ENCODE results near the genes TUFT1, C2CD4D, SPRR2E and SPRR2G.

DNA sequence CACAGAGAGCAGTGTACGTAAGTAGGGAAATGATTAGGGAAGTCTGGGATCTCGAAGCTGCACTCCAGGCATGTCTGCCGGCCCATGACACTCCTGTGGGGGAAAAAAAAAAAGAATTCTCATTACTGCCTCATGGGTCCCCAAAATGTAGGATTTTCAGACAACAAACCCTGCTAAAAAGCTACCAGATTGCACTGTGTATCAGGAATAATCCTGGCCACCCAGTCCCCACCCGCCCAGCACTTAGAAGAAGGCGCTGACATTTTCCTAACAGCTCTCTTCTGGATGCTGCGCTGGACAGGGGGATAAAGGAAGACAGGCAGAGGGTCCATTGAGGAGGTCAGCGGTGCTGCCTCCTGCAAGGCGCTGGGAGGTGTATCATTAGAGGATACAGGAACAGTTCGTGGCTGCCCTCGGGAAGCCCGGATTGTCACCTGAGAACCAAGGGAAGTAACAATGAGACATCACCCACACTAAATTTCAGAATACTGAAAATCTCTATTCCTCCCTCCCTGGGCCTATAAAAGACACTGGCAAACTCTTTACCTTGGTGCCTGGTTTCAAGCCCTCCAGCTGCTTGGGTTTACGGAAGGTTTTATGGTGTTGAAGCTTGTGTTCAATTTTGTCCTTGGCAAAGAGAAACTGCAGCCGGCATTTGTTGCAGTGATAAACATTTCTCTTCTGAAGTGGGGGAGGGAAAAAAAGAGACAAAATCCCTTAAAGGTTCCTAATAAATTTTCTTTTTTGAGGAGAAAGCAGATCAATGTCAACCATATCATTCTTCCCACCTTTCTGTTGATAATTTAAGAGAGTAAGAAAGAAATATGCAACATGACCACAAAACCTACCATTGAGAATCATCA lies 9.0 kb downstream of the PSMB4 start:
- PRO-cap, 3 experiments: no peak in any of the 3 experiments
- RAMPAGE, long total RNA, 4 experiments: no peak in any of the 4 experiments
- RRBS: no CpG with 5 or more reads among the region's 13 CpGs

DNA sequence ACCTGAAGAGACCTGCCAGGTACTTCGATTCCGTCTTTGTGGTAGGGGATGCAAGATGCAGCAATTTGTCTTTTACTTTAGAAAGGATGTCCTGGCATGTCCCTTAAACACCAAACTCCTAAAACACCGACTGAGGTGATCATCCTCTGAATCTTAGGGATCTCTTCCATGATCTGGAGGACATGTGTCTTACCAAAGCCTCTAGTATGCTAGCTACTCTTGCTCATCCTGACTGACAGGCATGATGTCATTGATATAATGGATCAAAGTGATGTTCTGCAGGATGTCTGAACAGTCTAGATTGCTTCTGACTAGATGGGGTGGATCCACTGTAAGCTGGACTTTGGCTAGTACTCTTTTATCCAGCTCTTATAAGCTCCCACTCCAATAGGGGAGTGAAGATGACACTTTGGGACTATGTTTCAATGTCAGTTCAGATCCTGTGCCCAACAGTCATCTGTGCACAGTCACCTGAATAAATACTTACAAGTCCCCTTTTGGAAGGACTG lies 11.3 kb upstream of the CGN start:
- PRO-cap, 3 experiments: no peak in any of the 3 experiments
- RAMPAGE, long total RNA, 4 experiments: no peak in any of the 4 experiments
- RRBS: no CpG with 5 or more reads among the region's 3 CpGs

- PRO-cap, 3 experiments: no peak in any of the 3 experiments
- RAMPAGE, long total RNA, 4 experiments: no peak in any of the 4 experiments
- RRBS: no CpG with 5 or more reads among the region's 7 CpGs
Measured at GRCh38 chr1:151508907-151509310, 2.3 kb upstream of the CGN start.

- PRO-cap, 3 experiments: peak in 3 of 3 experiments; most common plus-strand start chr1:151540309 (in 3); most common minus-strand start chr1:151540435 (in 1)
- RAMPAGE, long total RNA, 4 experiments: start-site peak on the plus strand in 4 of 4 experiments, at chr1:151540301-151540313 at its widest, 24 to 137 reads per replicate
- RRBS: 1% methylated on average over 7 of the region's 37 CpGs
Measured at GRCh38 chr1:151540259-151540626, at the start of gene TUFT1. TSS of gene TUFT1 (plus strand) at chr1:151540309.

DNA sequence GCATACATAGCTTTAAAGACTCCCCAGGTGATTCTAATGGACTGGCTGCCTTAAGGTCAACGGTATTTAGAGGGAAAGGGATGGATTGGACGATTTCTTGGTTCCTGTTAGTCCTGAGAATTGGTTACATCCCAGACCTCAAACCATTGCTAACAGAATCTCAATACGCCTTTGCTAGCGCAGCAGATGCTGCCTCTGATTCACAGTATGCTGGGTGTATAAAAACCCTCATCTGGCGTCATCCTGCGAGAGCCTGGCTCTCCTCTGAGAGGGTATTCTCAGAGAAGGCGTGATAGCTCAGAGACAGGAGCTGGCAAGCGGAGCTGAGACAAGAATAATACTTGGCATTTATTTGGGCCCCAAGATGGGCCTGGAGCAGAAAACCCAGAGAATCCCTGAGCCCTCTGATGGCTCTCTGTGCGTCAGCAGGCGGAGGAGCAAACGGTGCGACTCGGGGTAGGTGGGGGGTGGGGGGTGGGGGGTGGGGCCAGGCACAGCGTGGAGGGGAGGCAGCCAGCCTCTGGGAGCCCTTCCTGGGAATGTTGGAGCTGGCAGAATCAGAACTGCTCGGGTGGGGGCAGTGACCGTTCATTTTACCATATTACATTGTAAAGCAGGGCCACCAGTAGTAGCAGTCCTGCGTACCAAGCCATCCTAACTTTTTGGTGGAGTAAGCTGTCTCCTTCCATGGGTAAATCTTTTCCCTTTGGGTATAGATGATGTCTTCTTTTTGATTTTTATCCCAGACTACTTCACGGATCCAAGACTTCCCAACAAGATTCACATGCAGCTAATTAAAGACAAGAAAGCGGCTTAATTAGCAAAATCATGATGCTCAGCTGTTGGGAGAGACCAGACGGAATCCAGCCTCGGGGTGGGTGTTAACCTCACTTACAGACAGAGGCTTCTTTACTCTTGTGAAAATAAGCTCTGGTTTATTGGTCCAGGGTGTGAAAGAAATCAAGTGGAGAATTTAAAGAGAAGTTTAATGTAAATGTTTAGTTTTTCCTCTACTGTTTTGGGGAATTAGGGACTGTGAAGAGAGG lies 7.0 kb downstream of the RIIAD1 start:
- PRO-cap, 3 experiments: peak in 1 of 3 experiments; most common plus-strand start position 281 of the sequence (in 1); most common minus-strand start position 173 of the sequence (in 1)
- RAMPAGE, long total RNA, 4 experiments: no peak in any of the 4 experiments
- RRBS: no CpG with 5 or more reads among the region's 21 CpGs

DNA sequence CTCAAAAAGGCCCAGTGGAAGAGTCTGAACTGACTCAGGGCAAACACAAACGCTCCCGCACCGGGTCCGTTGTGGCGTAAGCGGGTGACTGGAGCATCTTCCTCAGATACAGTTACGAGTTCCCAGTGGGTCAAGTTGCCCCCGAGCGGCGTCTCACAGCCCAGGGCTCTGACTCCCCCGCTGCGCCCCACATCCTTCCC lies 321 bp downstream of the TDRKH start:
- PRO-cap, 3 experiments: no peak in any of the 3 experiments
- RAMPAGE, long total RNA, 4 experiments: no peak in any of the 4 experiments
- RRBS: no CpG with 5 or more reads among the region's 12 CpGs

DNA sequence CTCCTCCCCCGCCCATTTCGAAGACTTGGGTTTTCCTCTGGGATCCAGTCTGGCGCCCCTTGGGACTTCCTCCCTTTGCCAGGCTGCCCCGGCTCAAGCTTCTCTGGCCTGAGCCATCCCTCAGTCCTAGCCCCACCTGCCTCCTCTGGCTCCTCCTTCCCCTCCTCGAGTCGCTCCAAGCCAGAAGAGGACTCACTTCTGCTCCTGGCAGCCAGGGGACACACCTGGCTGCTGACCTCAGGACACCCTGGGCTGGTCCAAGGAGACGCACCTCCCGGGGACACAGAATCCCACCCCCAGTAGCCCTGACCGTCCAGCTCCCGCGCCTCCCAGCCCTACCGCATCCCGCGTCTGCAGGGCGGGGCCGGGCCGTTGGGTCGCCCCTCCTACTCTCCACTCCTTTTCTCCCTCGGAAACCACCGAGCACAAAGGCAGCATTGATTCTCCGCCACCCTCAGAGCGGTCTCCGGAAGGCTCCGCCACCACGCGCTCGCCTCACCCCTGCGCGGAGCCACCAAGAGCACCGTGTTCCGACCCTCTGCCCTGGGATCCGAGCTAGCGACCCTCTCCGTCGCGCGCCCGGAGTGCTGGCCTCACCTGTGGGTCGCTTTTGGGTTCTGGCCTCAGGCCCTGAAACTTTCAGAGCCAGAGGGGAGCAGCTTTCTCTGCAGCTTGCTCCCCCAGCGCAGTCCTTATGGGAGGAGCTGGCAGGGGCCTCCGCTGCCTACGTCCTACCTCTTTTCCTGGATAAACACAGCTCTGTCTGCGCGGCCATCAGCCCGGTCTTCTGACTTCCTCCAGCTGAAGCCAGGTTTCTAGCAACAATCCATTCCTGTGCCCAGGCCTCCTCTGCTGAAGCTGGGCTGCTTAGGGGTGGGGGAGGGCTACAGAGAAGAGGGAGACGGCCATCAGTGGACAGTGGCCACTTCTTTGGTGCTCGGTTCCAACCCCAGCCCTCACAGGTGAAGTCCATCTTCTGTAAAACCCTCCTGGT lies at the start of gene C2CD4D:
TSS of gene C2CD4D (minus strand) at position 353 of the 994 bp plus-strand sequence.
- PRO-cap, 3 experiments: peak in 2 of 3 experiments; most common plus-strand start position 457 of the sequence (in 2); most common minus-strand start position 301 of the sequence (in 1)
- RAMPAGE, long total RNA, 4 experiments: no peak in any of the 4 experiments
- RRBS: 1% methylated on average over 22 of the region's 47 CpGs

DNA sequence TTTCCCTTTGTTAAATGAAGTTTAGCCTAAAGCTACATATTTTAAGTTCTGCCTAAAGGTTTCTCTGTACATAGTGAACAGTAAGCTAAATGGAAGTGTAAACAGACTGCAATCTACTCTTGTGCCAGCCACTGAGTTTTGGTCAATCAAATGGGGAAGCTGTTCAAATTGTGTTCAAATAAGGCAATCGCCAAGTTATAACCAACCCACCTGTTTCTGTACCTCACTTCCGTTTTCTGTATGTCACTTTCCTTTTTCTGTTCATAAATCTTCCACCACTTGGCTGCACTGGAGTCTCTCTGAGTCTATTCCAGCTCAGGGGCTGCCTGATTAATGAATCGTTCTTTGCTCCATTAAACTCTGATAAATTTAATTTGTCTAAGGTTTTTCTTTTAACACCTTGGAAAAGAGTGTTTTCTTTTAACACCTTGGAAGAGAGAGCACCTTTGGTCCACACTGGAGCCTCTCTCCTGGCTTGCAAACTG lies 10.9 kb upstream of the THEM4 start:
- PRO-cap, 3 experiments: no peak in any of the 3 experiments
- RAMPAGE, long total RNA, 4 experiments: no peak in any of the 4 experiments
- RRBS: no CpG with 5 or more reads among the region's 3 CpGs

GRCh38 chr1:151970699-151970998 lies 23.0 kb downstream of the S100A10 start:
- PRO-cap, 3 experiments: no peak in any of the 3 experiments
- RAMPAGE, long total RNA, 4 experiments: no peak in any of the 4 experiments
- RRBS: no CpG with 5 or more reads among the region's 4 CpGs

GRCh38 chr1:152442737-152443238 lies 28.7 kb upstream of the CRNN start:
- PRO-cap, 3 experiments: no peak in any of the 3 experiments
- RAMPAGE, long total RNA, 4 experiments: no peak in any of the 4 experiments
- RRBS: no CpG with 5 or more reads among the region's 3 CpGs

GRCh38 chr1:152481714-152482740 lies 28.6 kb upstream of the LCE5A start:
- PRO-cap, 3 experiments: no peak in any of the 3 experiments
- RAMPAGE, long total RNA, 4 experiments: no peak in any of the 4 experiments
- RRBS: no CpG with 5 or more reads among the region's 8 CpGs

DNA sequence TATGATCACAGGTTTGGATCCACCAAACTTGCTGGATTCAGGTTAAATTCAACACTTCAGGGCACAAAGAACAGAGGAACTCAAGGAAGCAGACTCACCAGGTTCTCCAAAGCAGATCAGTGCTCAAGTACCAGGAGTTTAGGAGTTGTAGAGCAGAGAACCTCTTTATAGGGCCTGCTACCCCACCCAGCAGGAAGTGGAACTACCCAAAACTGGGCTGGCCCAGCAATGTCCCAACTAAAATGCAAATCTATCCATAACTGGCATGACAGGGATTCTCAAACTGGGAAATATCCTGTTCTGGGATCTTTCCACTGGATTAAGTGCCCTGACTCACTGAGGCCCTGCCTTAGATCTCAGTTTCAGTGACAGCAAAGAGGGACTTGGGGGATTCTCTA lies at the start of gene SPRR2E:
TSS of gene SPRR2E (minus strand) at position 141 of the 398 bp plus-strand sequence.
- PRO-cap, 3 experiments: no peak in any of the 3 experiments
- RAMPAGE, long total RNA, 4 experiments: no peak in any of the 4 experiments

DNA sequence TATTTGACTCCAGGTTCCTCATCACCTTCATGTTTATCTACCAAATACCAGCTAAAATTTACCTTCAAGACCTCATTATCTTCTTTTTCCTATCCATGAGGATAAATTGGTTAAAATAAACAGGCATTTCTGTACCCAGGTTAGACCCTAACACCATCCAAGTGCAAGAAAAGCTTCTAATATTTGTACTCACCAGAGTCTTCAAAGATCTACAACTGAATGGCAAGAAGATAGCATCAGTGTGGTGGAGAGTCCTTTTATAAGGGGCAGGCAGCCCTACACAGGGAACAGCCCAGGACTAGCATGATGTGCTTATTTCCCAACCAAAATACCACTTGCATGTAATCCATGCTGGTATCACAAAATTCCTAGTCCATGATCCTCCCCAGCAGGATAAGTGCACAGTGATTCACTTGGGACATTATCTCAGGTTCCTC lies at the start of gene SPRR2G:
TSS of gene SPRR2G (minus strand) at position 232 of the 437 bp plus-strand sequence.
- PRO-cap, 3 experiments: no peak in any of the 3 experiments
- RAMPAGE, long total RNA, 4 experiments: no peak in any of the 4 experiments

- PRO-cap, 3 experiments: no peak in any of the 3 experiments
- RAMPAGE, long total RNA, 4 experiments: no peak in any of the 4 experiments
- RRBS: no CpG with 5 or more reads among the region's 9 CpGs
Measured at GRCh38 chr1:153534221-153535113, 1.3 kb downstream of the S100A6 start.

DNA sequence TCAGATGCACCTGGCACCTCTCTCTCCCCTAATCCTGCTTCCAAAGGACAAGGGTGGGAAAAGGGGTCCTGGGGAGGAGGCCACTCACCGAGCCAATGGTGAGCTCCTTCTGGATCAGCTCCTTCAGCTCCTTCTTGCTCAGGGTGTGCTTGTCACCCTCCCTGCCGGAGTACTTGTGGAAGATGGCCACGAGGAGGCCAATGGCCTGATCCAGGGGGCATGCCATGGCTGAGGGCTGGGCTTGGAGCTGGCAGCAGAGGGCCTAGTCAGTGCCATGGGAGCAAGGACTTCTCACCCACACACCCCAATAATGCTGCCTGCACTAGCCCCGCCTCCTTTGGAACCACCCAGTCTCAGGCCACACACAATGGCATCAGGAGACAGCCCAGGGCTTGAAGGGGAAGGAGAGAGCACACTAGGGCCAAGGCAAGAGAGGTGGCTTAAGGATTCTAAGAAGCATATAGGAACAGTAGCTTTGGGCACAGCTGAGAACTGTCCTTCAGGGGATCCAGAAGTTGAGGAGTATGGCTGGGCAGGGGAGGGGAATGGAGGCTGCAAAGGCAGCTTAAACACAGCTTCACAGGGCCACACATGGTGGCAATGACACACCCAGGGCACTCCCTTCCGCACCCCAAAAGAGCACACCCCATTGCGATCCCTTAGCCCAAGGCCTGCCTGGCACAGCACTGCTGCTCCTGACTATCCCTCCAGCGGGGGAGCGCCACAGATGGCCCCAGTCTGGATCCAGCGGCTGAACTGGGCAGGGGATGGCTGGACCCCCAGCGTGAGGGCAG lies 480 bp downstream of the S100A6 start:
- PRO-cap, 3 experiments: peak in 3 of 3 experiments; most common plus-strand start position 376 of the sequence (in 3); most common minus-strand start position 282 of the sequence (in 2)
- RAMPAGE, long total RNA, 4 experiments: start-site peak on the minus strand in 1 of 4 experiments, centred at position 217 of the sequence, 56 reads per replicate
- RRBS: no CpG with 5 or more reads among the region's 10 CpGs

GRCh38 chr1:153544363-153544921 lies 1.2 kb downstream of the S100A4 start:
- PRO-cap, 3 experiments: no peak in any of the 3 experiments
- RAMPAGE, long total RNA, 4 experiments: no peak in any of the 4 experiments
- RRBS: no CpG with 5 or more reads among the region's 7 CpGs

- PRO-cap, 3 experiments: peak in 1 of 3 experiments; most common plus-strand start chr1:153671447 (in 1)
- RAMPAGE, long total RNA, 4 experiments: no peak in any of the 4 experiments
- RRBS: no CpG with 5 or more reads among the region's 32 CpGs
Measured at GRCh38 chr1:153671371-153672440, 913 bp upstream of the ILF2 start.

DNA sequence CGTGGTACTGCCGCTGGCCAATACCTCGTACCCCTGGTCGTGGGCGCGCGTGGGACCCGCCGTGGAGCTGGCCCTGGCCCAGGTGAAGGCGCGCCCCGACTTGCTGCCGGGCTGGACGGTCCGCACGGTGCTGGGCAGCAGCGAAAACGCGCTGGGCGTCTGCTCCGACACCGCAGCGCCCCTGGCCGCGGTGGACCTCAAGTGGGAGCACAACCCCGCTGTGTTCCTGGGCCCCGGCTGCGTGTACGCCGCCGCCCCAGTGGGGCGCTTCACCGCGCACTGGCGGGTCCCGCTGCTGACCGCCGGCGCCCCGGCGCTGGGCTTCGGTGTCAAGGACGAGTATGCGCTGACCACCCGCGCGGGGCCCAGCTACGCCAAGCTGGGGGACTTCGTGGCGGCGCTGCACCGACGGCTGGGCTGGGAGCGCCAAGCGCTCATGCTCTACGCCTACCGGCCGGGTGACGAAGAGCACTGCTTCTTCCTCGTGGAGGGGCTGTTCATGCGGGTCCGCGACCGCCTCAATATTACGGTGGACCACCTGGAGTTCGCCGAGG lies 811 bp downstream of the NPR1 start:
- PRO-cap, 3 experiments: peak in 2 of 3 experiments; most common plus-strand start position 210 of the sequence (in 1); most common minus-strand start position 281 of the sequence (in 2)
- RAMPAGE, long total RNA, 4 experiments: no peak in any of the 4 experiments
- RRBS: 6% methylated on average over 12 of the region's 67 CpGs

DNA sequence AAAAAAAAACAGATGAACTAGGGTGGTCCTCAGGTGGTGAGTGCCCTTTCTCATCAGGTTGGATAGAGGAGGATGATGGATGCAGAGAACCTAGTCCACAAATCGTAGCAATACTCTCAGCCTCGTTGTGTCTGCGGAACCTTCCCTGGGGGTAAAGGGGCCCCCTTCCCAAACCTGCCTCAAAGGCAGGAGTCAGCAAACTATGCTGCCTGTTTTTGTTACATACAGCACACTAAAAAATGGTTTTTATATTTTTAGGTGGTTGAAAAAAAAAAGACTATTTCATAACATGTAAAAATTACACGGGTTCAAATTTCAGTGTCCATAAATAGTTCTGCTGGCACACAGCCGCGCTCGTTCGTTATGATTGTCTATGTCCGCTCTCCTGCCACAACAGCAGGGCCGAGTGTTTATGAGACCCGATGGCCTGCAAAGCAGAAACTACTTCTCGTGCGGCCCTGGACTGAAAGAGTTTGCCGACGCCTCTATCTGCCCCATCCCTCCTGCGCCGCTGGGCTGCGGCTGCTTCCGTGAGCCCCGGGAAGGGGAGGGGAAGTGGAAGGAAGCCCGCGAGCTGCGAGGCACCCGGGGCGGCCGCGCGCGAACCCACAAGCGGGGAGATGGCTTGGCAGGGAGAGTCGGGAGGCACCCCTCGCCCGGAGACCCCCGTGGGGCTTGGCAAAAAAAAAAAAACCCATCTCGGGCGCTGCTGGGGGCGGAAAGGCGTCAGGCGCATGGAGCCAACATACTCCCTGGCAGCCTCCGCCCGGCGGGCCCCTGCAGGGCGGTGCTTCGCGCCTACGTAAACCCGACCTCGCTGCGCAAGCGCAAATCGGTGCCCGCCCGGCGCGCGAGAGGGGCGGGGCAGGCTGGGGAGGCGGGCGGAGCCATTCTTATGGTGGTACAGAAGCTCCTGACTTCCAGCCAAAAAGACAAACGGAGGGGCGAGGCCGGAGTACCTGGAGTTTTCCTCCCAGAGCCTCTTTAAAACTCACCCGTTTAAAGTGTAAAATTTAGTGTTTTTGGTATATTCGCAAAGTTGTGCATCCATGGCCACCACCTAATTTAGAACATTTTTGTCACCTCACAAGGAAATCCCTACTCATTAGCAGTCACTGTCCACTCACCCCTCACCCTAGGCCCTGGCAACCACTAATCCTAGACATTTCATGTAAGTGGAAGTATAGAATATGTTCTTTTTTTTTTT lies 8.2 kb downstream of the SLC27A3 start:
- PRO-cap, 3 experiments: peak in 3 of 3 experiments; most common plus-strand start position 927 of the sequence (in 3); most common minus-strand start position 779 of the sequence (in 3)
- RAMPAGE, long total RNA, 4 experiments: start-site peak on the minus strand in 2 of 4 experiments, centred at positions 767 to 772 of the sequence, 10 to 12 reads per replicate
- RRBS: under 1% methylated on average over 36 of the region's 64 CpGs

DNA sequence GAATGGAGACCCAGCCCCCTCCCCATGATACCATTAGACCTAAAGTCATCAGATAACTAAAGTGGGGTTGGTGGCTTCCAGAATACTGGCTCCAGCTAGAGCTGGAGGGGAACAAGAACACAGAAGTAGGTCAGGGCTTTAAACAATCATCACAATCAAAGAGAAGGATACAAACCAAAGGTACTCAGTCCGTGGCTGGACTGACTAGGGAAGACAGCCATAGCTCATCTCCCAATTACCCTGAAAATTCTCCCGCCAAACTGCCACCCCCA lies 29.1 kb downstream of the SLC27A3 start:
- PRO-cap, 3 experiments: peak in 3 of 3 experiments; most common plus-strand start position 187 of the sequence (in 3)
- RAMPAGE, long total RNA, 4 experiments: no peak in any of the 4 experiments
- RRBS: no CpG with 5 or more reads among the region's 2 CpGs

Measured in adrenal gland (tissue), 7 donors.